HTR-8/SVneo (cell line): ENCODE data around the gene LRRN3.

DNA sequence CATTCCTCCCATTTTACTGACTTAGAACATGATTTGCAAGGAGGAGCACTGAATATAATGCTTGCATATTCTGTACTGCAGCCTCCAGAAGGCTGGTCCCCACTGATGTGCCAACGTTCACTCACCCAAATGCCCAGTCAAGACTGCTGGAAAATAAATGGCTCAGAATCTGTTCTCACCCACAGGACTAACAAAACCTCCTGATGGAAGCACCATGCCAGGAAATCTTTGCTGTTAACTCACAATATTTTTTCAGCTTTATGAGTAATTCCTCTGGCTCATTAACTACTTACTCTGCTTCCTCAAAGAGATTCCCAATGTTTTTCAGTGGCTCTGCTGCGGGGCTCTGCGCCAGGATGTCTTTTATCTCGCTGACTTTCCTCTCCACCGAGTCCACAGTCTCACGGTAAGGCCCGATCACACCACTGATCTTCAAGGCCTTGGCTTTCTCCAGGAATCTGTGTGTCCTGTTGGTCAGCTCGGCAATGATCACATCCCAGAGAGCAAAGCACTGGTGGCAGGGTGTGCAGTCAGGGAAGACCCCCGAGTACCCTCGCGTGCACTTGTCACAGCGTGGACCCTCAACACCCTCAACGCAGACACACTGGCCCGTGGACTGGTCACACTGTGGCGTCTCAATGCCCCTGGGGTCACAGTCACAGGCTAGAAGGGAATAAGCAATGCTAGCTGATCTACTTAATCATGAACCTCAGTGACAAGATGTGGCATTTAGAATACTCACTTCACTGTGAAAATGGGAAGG lies 48.9 kb downstream of the DLD start:
- RRBS, result no CpG with 5 or more reads among the region's 15 CpGs

GRCh38 chr7:107958509-107959078 lies 44.4 kb downstream of the LAMB1 start:
- RRBS, result no CpG with 5 or more reads among the region's 11 CpGs

DNA sequence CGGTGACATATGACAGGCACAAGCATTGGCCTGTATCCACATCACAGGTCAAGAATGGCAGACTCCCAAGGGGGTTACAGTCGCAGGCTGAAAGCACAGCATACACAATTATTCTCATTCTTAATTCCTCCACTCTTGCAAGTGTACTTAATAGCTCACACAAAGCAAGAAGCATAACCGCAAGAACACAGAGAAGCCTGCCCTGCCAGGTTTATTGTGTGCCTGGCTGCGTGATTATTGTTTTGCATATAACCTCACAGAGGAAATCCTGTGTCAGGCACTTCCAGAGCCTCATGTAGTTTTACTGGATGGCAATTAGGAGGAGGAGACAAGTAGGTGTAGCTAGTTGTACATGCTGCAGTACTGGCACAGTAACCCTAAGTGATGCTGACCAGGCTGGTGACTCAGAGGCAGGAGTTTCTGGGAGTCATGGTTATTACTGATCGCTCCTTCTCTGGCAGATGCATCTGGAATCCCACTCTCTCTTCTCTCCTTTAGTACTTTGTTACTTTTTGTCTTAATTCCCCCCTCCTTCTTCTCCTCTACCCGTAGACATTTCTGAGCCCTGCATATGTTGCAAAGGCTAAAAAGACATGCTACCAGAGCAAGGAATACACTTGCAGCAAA lies 34.8 kb downstream of the LAMB4 start:
- RRBS, result no CpG with 5 or more reads among the region's 6 CpGs

- RRBS, result no CpG with 5 or more reads among the region's 3 CpGs
Observed at GRCh38 chr7:108308773-108309466, 147.3 kb downstream of the NRCAM start.

GRCh38 chr7:108416186-108416755 lies 40.0 kb downstream of the NRCAM start:
- RRBS, result no CpG with 5 or more reads among the region's 5 CpGs

- RRBS, result no CpG with 5 or more reads among the region's 2 CpGs
Observed at GRCh38 chr7:110084428-110084812, 1006.5 kb upstream of the LRRN3 start.

DNA sequence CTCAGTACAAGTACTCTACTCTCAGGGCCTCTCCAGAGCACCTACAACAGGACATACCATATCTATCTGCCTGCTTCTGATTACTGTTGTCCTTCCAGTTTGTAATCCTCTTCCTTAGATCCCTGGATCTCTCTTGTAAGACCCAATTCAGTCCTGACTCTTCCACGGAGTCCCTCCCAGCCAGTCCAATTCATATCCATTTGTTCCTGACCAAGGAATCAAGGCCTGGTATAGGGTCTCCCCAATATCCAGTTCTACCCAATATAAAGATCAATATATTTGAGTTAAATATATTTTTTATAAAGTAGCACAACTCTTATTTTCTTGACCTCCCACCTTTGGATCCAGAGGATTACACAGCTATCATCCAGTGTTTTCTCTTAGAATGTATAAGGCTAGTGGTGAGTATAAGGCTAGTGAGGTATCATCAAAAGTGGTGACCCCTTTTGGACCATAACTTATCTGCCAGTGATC lies 416.1 kb upstream of the LRRN3 start:
- RRBS, result no CpG with 5 or more reads among the region's 1 CpG

- RRBS, result no CpG with 5 or more reads among the region's 2 CpGs
Observed at GRCh38 chr7:110872476-110872826, 218.5 kb upstream of the LRRN3 start.

GRCh38 chr7:111090960-111091718 lies at the start of gene LRRN3:
LRRN3 (plus strand) TSS chr7:111091127.
- RRBS, result no CpG with 5 or more reads among the region's 13 CpGs

GRCh38 chr7:111137753-111138194 lies 46.8 kb downstream of the LRRN3 start:
- RRBS, result no CpG with 5 or more reads among the region's 3 CpGs

DNA sequence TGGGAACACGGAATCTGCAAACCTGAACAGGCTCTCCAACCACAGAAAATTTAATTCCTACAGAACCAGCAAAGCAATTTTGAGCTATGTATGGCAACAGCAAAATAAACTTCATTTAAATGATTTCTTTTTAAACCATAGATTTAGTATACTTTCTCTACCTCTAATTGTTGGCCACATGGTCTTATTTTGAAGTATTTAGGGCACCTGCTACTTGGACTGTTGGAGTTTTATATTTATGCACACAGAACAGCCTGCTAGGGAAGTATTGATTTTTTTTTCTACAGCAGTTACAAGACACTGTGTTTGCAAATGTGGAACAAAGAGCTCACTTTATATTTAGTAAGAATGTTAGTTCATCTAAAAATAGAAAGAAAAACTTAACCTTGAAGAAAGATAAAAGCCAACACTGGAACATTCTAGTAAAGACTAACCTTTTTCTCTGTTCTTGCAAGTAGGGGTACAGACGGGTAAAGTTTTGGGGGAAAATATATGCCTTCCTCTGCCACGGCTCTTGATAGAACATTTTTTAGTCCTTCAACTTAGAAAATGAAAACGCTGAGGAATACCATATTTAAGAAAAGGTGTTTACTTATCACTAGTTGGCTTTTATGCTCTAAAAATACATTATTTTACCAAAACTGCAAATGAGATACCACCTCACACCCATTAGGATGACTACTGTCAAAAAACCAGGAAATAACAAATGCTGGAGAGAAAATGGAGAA lies 241.1 kb upstream of the IMMP2L start:
- RRBS, result no CpG with 5 or more reads among the region's 4 CpGs

DNA sequence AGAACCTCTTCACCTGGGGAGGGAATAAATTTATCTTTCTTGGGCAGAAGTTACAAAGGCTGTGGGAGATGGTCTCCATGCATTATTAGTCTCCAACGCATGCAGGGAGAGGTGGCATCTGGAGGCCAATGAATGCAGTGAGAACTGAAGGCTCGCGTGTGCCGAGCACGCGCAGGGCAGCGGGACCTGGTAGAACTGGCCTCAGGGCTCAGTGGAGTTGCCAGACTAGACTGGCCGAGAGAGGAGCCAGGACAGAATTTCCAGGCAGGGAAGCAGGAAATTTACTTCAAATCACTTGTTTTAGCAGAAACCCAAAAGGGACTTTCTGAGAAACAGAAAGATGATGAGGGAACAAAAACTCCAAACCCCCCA lies 311.0 kb upstream of the IMMP2L start:
- RRBS, result no CpG with 5 or more reads among the region's 8 CpGs

DNA sequence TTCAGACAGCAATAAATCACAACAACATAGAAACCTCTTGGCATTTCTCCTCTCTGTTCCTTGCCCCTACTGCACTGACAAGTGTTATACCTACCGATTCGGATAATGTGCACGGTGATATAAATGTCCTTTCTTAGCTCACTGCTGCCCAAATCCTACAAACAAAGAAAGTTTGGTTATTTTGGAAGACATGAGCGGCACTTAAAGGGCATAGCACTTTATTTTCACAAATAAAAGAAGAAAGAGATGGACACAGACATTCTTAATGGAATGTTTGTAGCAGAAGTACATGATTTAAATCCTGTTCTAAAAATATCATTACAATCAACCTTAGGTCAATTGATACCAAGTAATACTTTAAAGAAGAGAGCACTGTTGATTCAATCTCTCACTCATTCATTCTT lies 261.5 kb downstream of the DOCK4 start:
- RRBS, result no CpG with 5 or more reads among the region's 4 CpGs

- RRBS, result no CpG with 5 or more reads among the region's 3 CpGs
Observed at GRCh38 chr7:112162068-112162769, 44.0 kb downstream of the DOCK4 start.

GRCh38 chr7:112257945-112258206 lies 51.4 kb downstream of the ZNF277 start:
- RRBS, result no CpG with 5 or more reads among the region's 1 CpG

DNA sequence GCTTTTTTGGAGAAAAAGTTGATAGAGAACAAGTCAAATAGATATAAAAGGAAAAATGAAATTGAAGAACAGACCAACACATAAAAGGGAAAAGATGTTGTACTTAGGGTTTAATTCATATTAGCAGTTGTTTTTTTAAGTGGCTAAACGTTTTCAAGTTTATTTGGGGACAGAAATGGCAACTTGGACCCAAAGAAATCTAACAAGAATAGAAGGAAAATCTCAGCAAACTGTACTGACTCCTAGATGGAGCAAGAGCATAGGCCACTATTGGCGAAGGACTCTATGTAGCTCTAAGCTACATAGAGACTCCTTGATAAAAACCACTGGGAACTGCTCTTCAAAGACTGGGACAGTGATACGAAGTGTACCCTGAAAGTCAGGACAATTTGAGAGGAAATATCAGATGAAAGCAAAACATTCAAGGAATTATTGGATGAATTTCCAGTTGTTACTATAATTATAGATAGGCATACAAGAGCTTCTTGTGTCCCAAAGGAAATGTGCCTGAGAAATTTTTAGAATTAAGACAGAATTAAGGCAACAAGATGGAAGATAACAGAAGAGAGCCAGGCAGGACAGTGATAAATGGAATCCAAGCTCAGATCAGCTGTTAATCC lies 103.9 kb upstream of the IFRD1 start:
- RRBS, result no CpG with 5 or more reads among the region's 3 CpGs

- RRBS, result no CpG with 5 or more reads among the region's 9 CpGs
Observed at GRCh38 chr7:112451740-112452545, 1.7 kb downstream of the IFRD1 start.

- RRBS, result no CpG with 5 or more reads among the region's 2 CpGs
Observed at GRCh38 chr7:112477738-112477992, 3.1 kb upstream of the LSMEM1 start.